Melanocyte of skin (primary cell): ENCODE results near the genes HBG1, TRIM22, OR52L1, OR56B4, CAVIN3, TIMM10B and OR2D3.

DNA sequence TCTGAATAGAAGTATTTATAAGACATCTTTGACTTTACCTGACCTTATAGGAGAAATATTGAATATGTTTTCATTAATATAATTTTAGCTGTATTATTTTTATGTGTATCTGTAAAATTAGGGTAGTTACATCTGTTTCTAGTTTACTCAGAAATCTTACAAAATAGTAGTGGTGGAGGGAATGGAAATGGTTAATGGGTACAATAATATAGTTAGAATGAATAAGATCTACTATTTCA is 15.0 kb upstream of the OR52J3 start:
- CAGE, long polyA plus RNA, 2 experiments: no peak in any of the 2 experiments

DNA sequence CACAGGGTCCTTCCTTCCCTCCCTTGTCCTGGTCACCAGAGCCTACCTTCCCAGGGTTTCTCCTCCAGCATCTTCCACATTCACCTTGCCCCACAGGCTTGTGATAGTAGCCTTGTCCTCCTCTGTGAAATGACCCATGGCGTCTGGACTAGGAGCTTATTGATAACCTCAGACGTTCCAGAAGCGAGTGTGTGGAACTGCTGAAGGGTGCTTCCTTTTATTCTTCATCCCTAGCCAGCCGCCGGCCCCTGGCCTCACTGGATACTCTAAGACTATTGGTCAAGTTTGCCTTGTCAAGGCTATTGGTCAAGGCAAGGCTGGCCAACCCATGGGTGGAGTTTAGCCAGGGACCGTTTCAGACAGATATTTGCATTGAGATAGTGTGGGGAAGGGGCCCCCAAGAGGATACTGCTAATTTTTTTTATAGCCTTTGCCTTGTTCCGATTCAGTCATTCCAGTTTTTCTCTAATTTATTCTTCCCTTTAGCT is at the start of gene HBG1:
HBG1 (minus strand) TSS at position 191 of the 488 bp plus-strand sequence.
- CAGE, long polyA plus RNA, 2 experiments: no peak in any of the 2 experiments

GRCh38 chr11:5689278-5690116 is at the start of gene TRIM22:
Gene TRIM22, plus strand, starts transcription at chr11:5689790.
- CAGE, long polyA plus RNA, 2 experiments: no peak in any of the 2 experiments

GRCh38 chr11:5986859-5987362 is at the start of gene OR52L1:
Gene OR52L1, minus strand, starts transcription at chr11:5986985.
- CAGE, long polyA plus RNA, 2 experiments: no peak in any of the 2 experiments

DNA sequence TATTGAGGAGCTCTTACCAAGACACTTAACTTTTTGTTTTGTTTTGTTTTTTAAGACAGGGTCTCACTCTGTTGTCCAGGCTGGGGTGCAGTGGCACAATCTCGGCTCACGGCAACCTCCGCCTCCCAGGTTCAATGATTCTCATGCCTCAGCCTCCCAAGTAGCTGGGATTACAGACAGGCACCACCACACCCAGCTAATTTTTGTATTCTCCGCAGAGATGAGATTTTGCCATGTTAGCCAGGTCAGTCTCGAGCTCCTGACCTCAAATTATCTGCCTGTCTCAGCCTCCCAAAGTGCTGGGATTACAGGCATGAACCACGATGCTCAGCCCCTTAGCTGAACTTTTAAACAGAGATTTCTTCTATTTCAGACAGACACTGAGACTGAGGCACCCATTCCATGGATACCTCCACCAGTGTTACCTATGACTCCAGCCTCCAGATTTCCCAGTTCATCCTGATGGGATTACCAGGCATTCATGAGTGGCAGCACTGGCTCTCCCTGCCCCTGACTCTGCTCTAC is at the start of gene OR56B4:
OR56B4 (plus strand) TSS at position 308 of the 525 bp plus-strand sequence.
- CAGE, long polyA plus RNA, 2 experiments: no peak in any of the 2 experiments

DNA sequence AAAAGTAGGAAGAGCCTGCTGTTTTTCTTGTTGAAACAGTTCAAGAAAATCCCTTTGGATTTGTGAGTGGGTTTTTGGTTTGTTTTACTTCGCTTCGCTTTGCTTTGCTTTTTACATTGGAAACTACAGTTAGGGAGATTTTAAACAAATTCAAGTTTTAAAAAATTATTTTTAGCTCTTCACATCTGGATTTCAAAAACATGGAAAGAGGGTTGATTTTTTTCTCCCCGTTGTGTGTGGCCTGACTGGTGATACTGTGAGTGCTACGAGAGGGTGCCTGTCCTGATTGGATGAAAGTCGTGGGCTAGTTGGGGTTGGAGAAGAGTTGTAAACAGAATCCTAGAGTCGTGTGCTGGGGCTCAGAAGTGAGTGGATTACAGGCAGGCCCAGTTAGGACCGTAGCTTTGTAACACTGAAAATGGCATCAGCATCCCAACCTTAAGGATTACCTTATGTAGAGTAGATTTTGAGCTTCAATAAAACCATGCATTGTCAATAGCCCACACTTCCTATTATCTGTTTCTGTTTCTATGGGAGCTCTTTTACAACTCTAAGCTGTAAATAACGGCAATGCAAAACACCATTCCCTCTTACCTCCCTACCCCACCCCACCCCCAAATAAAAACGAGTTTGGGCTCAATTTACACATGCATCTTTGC is 24.3 kb downstream of the CAVIN3 start:
- CAGE, long polyA plus RNA, 2 experiments: no peak in any of the 2 experiments

DNA sequence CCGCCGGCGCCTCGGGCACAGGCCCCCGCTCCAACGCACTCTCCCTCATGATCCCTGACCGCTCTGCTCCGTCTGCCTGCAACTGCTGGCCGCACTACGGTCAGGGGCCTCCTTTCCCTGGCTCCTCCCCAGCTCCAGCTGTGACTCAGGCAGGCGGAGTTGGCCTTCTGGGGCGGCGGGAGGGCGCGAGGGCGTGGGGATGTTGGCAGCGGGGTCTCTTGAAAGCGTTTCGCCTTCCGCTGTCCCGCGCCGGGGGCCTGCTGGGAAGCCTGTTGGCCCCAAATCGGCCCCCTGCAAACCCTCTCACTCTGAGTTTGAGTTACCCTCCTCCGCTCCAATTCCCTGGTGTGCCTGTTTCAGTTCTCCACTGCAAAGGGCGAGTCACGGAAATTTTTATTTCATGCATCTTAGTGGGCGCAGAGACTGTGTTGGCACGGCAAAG is at the start of gene CAVIN3:
CAVIN3 (minus strand) TSS at position 74 of the 442 bp plus-strand sequence.
- CAGE, long polyA plus RNA, 2 experiments: start-site peak on the minus strand in 2 of 2 experiments, centred at positions 83 to 99 of the sequence, 541 to 3,108 reads per replicate

DNA sequence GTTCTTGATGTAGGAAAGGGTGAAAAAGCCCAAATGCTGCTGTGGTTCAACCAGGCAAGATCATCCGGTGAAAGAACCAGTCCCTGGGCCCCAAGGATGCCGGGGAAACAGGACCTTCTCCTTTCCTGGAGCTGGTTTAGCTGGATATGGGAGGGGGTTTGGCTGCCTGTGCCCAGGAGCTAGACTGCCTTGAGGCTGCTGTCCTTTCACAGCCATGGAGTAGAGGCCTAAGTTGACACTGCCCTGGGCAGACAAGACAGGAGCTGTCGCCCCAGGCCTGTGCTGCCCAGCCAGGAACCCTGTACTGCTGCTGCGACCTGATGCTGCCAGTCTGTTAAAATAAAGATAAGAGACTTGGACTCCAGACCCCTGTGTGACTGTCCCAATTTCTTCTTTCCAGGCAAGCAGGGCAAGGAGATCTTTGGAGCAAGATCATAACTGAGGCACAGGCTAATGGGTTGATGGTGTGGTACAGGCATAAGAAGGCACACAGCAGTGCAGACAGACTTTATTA is 4.4 kb downstream of the SMPD1 start:
- CAGE, long polyA plus RNA, 2 experiments: no peak in any of the 2 experiments

GRCh38 chr11:6481414-6482016 is at the start of gene TIMM10B:
Gene TIMM10B, plus strand, starts transcription at chr11:6481501.
- CAGE, long polyA plus RNA, 2 experiments: start-site peak on the plus strand in 2 of 2 experiments, at chr11:6481466-6481524 at its widest, 592 to 3,404 reads per replicate

- CAGE, long polyA plus RNA, 2 experiments: no peak in any of the 2 experiments
These were observed 26.8 kb downstream of the RRP8 start for GRCh38 chr11:6576591-6576991.

- CAGE, long polyA plus RNA, 2 experiments: no peak in any of the 2 experiments
These were observed 1.3 kb downstream of the ILK start for GRCh38 chr11:6604862-6605277.

- CAGE, long polyA plus RNA, 2 experiments: no peak in any of the 2 experiments
These were observed 2.4 kb downstream of the ILK start for GRCh38 chr11:6606013-6606338.

GRCh38 chr11:6606579-6607950 is 3.5 kb downstream of the ILK start:
- CAGE, long polyA plus RNA, 2 experiments: no peak in any of the 2 experiments

- CAGE, long polyA plus RNA, 2 experiments: no peak in any of the 2 experiments
These were observed 8.6 kb downstream of the DCHS1 start for GRCh38 chr11:6646588-6647890.

DNA sequence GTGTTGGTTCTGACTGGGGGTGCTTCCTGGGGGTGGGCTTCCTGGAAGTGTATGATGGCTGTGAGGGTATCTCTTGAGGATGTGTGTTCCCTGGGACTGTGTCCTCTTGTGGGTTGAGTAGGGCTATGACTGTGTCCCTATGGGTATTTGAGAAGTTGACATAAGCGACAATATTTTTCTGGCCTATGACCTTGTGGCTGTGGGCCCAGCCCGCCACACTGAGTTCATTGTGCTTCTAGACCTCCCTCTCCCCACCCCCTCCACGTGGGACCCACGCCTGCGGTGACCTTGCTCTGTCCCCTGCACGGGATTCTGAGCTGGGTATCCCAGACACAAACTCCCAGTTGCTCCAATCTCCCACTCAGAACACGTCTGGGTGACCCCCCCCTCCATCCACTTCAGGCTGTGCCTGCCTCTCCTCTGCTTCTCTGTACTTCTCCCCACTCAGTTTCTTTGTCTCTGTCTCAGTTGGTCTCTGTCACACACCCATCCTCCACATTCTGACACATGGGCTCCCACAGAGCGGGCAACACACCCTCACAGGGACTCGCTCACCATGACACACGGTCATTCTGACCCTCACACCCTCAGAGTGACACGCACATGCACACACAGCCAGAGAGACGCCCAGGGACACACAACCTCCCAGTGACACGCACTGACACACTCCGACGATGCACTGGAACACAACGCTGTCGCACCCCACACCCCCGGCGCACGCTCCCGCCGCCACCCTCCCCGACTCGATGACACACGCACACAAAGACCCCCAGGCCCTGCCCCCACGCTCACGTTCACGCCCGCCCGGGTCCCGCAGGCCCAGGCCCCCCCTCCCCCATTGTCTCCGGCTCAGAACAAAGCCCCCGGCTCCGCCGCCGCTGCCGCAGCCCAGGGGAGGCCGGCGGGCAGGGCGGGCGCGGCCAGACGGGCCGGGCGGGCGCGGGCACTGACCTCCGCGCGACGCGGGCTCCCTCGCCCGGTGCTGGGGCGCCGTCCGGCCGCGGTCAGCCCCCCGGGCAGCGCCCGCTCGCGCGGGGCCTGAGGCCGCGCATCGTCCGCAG is 667 bp downstream of the DCHS1 start:
- CAGE, long polyA plus RNA, 2 experiments: no peak in any of the 2 experiments

- CAGE, long polyA plus RNA, 2 experiments: no peak in any of the 2 experiments
These were observed 4.0 kb downstream of the MRPL17 start for GRCh38 chr11:6678983-6679717.

GRCh38 chr11:6746204-6747148 is 25.3 kb downstream of the OR2AG2 start:
- CAGE, long polyA plus RNA, 2 experiments: no peak in any of the 2 experiments

DNA sequence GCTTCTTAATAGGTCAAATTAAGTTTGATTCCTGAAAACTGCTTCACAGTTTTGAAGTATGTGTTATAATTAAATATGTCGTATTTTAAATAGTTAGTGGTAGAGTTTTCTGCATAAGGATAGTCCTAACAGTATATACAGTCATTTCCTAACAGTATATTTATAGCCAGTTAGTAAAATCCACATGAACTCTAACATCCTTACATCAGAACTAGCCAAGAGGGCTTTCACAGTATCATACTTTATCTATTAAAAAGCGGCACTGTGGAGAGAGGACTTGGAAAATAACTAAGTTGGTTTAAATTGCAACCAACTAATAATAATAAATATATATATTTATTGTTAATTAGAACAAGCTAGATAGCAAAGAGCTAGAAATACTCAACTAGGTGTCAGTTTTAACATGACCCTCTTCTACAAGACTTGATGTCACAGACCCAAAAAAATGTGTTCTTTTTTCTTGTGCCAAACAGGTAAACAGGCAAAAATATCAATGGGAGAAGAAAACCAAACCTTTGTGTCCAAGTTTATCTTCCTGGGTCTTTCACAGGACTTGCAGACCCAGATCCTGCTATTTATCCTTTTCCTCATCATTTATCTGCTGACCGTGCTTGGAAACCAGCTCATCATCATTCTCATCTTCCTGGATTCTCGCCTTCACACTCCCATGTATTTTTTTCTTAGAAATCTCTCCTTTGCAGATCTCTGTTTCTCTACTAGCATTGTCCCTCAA is at the start of gene OR2D3:
OR2D3 (plus strand) TSS at position 446 of the 733 bp plus-strand sequence.
- CAGE, long polyA plus RNA, 2 experiments: no peak in any of the 2 experiments

GRCh38 chr11:7511277-7511774 is 2.5 kb upstream of the PPFIBP2 start:
- CAGE, long polyA plus RNA, 2 experiments: no peak in any of the 2 experiments

GRCh38 chr11:7603814-7604676 is 69.3 kb downstream of the CYB5R2 start:
- CAGE, long polyA plus RNA, 2 experiments: no peak in any of the 2 experiments